ENCODE measurements around a stretch of chr11.

- PRO-cap, result no peak
Measured at GRCh38 chr11:43837833-43838381, 42.7 kb upstream of the ALKBH3 start.

- PRO-cap, result no peak
Measured at GRCh38 chr11:43920330-43921583, 21.7 kb upstream of the C11orf96 start.

- PRO-cap, result no peak
Measured at GRCh38 chr11:43997252-43997570, 50.6 kb upstream of the ACCSL start.

DNA sequence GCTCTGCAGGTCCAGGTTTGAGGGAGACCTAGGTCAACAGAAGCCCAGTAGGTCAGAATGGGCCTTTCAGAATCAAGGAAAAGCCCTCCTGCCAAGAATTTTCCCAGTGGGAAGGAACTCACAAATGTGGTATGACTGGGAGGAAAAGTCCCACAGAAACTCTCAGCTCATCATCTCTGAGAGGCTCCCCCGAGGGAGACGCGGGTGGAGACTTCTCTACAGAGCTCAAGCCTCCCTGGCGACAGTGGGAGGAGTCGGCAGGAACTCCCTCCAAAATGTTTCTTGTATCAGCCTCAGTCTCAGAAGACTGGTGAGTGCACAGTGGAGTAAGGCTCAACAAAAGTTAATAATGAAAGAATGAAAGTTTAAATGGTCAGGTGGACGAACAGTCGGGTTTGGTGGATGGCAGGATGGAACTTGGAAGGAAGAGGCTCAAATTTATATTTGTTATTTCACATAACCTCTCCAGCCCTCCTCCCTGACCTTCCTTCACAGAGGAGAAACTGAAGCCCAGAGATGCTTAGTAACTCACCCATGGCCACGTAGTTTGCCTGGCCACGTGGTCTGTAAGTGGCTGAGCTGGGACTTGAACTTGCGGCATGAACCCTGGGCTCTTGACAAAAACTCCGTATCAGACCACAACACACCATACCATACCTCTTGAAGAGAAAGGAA, 14.9 kb upstream of the ACCSL start:
- PRO-cap, result no peak

GRCh38 chr11:44037343-44037709, 10.5 kb upstream of the ACCSL start:
- PRO-cap, result no peak

- PRO-cap, result no peak
Measured at GRCh38 chr11:44611563-44612242, 46.2 kb downstream of the CD82 start.

GRCh38 chr11:44627694-44628525, 62.4 kb downstream of the CD82 start:
- PRO-cap, result no peak

- PRO-cap, result no peak
Measured at GRCh38 chr11:44691276-44691507, 35.6 kb upstream of the TSPAN18 start.

DNA sequence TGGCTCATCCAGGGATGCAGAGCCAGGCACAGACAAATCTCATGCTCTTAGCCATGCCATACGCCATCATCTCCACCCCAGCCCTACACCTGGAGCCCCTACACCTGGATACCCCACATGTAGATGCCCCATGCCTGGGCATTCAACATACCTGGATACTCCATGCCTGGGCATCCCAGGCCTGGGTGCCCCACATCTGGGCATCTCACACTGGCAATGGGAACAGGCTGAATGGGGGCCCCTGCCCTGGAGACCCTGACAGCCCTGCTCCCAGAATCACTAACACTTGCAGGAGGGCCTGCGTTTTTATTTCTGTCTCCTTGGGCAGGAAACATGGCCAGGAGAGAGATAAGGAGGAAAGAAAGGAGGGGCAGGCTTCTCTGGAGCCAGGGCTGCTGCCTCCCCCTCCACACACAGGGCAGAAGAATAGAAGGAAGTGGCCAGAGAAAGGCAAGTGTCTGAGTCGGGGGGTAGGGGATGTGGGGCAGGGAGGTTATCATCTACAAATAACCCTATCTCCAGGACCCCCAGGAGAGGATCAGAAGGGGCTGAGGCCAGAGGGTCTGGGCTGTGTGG, 25.6 kb upstream of the TSPAN18 start:
- PRO-cap, result no peak

DNA sequence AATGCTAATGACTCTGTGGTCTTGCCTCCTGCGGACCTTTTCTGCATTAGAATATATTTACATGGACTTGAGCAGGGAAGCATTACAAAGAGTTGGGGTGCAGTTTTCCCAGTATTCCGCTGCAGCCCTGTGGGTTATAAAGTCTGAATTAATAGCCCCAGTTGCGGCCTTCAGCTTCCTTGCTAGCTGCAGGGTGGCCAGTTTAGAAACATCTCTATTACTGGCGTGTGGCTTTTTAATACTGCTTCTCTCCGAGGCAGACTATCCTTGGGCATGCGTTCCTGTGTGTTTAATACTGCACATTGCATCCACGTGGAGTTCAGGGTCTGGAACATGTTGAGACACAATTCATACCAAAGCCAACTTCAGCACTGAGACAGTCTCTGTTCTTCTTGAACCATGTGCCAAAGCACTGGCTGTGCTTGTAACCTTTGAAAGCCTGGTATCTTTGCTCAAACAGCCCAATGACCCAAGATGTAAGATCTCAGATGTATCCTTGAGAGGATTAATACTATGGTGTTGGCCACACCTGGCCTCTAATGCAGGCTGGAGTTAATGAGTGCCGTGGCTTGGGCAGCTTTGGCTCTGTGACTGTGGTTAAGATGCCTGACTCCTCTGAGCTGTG, 27.5 kb downstream of the TSPAN18 start:
- PRO-cap, result no peak

- PRO-cap, result no peak
Measured at GRCh38 chr11:44932146-44933120, 18.2 kb downstream of the TP53I11 start.

GRCh38 chr11:44939585-44939960, 11.1 kb downstream of the TP53I11 start:
- PRO-cap, result no peak

DNA sequence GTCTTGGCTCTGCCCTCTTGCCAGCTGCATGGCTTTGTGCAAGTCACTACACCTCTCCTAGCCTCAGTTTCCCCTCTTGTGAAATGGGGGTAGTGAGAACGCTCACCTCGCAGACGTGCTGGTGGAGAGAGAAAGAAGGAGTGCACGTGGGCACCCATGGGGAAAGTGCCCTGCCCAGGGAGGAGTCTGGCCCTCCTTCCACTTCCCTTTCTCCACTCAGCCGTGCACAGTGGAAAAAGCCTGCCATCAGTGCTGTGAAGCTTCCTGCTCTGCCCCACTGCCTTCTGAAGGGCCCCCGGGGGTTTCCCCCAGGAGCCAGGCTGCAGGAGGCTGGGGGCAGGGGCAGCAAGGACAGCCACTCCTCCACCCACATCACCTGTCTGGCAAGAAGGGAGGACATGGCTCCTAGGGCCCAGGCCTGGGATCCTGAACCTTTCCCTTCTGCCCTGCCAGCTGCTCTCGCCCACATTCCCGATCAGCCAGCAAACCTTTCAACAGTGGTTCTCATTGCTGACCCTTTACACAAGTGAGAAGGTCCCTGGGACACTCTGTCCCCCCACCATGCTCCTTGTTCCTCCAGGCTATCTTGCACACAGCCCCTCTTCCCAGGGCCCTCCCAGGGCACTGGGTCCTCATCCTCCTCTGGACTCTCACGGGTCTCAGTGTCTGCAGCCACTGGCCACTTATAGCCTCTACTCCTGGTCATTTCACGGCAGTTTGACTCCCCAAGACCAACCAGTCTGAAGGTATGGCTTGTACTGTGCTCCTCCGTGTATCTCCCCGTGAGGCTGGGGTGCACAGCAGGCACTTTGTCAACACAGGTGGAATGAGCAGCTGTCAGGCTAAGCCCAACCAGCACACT, 7.4 kb downstream of the TP53I11 start:
- PRO-cap, result no peak

DNA sequence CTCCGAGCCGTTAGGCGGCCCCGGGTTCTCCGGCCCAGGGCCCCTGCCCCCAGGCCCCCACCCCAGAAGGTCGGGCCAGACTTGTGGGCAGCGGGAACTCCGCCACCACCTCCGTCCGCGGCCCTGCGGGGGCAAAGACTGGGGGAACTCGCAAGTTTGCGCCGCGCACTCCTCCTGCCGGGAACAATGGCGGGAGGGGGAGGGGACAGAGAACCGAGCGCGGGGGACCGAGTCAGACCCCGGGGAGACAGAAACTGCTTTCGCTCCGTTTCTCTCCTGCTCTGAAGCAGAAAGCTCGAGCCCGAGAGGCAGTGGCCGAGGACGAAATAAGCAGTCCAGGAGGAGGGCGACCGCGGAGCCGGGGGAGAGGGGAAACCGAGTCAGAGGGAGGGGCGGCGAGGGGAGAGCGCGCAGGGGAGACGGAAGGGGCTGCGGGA, 644 bp downstream of the TP53I11 start:
- PRO-cap, result unidirectional peak, plus-strand start at position 183 of the sequence

DNA sequence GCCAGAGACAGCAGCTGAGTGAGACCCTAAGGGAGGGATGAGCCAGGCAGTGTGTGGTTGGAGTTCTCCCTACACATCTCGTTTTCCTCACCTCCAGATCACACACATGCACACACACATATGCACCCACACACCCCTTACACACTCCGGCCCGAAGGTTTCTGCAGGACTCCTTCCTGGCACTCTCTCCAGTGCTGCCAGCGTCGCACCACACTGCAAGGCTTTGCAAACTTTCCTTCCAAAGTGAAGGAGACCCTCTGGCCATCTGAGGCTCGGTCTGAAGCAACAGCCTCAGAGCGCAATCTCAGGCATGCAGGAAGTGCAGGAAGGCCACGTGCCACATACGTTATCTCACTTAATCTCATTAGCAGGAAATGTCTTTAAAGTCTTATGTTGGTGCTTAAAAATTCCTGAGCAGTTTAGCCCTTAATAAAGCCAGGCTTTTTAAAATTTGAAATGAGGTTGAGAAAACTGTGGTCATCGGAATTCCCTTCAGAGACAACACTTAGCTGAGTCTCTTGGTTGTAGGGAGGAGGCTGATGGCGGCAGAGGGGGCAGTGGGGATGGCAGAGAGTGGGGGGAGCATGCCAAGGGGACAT, 27.0 kb upstream of the TP53I11 start:
- PRO-cap, result no peak

DNA sequence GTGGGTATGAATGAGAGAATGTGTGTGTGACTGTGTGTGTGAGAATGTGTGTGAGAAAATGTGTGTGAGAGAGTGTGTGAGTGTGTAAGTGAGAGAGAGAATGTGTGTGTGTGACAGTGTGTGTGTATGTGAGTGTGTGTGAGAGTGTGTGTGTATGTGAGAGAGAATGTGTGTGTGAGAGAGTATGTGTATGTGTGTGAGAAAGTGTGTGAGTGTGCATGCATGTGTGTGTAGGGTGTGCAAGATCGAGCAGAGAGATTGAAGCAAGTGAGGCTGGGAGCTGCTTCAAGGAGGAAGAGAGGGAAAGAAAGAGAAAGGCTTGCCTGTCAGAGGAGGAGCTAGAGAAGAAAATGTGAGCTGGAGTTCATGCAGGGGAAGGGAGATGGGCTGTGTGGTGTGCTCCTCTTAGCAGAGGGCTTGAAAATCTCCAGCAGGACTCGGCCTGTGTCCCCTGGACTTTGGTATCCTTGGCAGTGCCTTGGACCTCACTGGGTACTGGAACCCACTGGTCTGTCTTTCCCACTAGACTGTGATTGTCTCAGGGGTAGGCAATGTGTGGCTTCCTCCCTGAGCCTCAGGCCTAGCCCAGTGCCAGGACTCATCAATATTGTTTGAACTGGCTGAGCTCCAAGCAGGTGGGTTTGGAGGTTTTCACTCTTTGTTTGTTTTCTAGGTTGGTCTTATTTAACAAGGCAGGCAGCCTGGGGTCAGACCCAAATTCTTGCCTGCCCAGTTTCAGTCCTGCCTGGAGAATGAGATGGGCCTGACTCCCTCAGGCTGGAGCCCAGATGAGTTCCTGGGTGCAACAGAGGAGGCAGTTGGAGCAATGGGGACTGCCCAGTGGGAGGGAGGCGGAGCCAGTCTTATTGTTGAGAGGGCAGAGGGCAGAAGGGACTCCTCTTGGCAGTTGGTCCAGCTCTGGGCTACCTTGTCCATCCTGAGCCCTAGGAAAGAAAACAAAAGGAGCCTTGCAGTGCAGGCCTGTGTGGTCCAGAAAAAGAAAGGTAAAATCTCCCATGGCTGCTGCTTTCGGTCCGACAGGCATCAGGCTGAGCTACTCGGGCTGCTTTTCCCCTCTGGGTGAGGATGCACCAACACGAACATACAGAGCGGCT, 28.1 kb upstream of the TP53I11 start:
- PRO-cap, result no peak

DNA sequence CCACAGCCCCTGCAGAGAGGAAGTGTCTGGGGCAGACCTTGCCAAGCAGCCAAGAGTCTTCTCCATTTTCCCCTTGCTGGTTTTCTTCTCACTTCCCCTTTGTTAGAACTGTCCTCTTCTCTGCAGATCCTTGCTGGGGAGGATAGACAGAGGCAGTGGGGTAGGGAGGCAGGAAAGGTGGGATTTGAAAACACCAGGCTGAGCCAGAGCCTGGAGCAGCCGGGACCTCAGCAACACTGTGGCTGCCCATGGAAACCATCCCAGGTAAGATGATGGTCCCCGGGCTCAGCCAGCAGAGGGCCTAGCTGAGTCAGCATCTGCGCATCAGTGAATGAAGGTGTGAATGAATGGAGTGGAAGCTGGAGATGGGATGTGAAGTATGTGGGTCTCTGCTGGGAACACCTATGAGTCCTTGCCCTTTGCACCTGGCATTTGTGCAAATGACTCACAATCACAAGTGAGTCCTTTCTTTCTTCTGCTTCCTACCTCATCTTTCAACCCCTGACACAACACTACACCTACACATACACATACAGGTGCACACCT, 63.0 kb upstream of the PRDM11 start:
- PRO-cap, result no peak

DNA sequence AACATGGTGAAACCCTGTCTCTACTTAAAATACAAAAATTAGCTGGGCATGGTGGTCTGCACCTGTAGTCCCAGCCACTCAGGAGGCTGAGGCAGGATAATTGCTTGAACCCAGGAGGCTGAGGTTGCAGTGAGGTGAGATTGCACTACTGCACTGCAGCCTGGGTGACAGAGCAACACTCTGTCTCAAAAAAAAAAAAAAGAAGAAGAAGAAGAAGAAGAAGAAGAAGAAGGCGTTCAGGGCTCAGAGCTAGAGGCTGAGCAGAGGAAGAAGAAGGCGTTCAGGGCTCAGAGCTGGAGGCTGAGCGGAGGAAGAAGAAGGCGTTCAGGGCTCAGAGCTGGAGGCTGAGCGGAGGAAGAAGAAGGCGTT, 45.1 kb upstream of the PRDM11 start:
- PRO-cap, result no peak

- PRO-cap, result no peak
Measured at GRCh38 chr11:45229076-45229952, 56.8 kb downstream of the SYT13 start.

GRCh38 chr11:45281912-45282546, 4.1 kb downstream of the SYT13 start:
- PRO-cap, result no peak